Left ventricle myocardium (tissue), 1 donor: ENCODE measurements around a stretch of chr9.

DNA sequence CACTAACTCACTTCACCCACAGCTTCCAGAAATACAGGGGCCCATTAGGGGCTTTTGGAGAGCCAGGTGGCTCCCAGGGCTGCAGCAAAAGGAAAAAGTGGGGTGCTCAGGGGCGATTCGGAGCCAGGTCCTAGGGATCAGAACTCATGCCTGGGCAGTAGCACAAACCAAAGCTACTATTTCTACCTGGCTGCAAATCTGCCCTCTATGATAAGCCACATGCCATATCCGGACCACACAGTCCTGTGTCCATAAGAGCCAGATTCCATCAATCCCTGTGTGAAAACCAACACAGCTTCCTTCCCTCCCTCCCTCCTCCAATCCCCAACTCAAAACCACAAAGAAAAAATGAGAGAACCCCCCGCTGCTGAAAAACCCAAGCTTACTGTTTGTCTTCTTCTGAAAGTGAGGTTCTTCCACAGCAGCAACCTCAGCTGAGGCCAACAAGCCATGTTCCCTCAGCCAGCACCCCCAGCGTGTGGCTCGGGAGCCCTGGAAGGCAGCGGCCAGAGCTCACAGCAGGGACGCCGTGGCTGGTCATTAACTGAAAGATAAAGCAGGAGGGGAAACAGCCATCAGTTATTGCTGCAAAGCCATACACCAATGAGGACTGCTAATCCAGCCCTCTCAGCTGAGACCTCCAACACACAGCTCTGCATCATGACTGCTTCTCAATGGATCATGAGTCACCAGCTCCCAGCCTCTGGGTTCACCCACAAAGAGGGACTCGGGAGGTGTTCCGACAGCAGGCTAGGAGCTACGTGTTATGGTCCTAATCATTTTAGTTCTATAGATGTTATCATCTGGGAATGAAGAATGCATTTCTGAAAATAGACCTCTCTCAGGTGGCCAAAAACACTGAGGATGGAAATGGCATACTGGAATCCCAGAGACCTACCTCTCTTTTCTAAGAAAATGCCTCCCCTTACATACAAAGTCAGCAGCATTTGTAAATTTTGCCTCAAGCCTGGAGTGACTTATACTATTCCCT lies 24.4 kb downstream of the ABCA1 start:
- PRO-cap: no peak

GRCh38 chr9:104906368-104907235 lies 21.4 kb downstream of the ABCA1 start:
- PRO-cap: no peak

DNA sequence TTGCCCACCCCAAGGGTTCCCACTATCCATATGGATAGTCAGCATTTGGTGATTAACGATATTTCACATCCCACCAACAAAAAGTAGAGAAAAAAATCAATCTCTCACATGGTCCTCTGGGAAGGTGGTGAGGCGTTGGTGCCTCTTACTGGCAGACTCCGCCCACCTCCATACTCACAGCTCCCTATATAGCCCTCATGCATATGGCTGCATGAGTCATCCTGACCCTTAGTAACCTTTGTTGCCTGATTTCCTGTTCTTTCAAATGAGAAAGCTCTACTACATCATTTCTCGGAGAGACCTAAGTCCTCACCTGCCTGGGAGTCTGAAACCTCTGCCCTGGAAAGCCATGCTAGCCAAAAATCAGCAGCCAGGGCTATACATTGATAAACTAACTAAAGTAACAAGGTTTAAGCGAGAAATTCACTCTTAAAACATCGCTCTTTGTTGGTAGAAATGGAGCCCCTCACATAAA lies 33.3 kb upstream of the ABCA1 start:
- PRO-cap: no peak

DNA sequence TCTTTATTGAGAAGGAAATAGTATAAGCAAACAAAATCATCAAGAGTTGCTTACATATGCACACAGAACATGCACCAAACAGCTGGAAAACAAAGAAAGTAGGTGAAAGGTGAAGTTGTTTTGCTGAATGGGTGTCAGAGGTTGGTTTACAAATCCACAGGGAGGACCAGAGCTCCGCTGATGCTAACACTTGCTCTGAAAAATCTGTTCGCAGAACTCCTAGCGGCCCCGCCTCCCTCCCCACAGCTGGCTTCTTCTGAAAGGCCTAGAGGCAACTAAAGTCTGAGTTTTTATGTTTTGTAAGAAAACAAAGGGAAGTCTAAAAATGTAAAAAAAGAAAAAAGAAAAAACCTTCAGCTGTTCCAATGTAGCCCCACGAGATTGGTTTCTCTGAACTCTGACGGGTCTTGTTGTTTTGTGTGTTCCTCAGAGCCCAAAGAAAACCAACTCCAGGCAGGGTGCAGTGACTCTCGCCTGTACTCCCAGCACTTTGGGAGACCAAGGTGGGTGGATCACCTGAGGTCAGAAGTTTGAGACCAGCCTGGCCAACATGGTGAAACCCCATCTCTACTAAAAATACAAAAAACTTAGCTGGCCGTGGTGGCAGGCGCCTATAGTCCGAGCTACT lies 105.8 kb upstream of the SLC44A1 start:
- PRO-cap: no peak

- PRO-cap: no peak
Measured at GRCh38 chr9:105141527-105142010, 102.9 kb upstream of the SLC44A1 start.

GRCh38 chr9:105383092-105383485 lies 64.7 kb upstream of the FSD1L start:
- PRO-cap: no peak

- PRO-cap: no peak
Measured at GRCh38 chr9:105457461-105457956, 9.7 kb downstream of the FSD1L start.

- PRO-cap: no peak
Measured at GRCh38 chr9:106018905-106019384, 324.6 kb downstream of the TMEM38B start.

DNA sequence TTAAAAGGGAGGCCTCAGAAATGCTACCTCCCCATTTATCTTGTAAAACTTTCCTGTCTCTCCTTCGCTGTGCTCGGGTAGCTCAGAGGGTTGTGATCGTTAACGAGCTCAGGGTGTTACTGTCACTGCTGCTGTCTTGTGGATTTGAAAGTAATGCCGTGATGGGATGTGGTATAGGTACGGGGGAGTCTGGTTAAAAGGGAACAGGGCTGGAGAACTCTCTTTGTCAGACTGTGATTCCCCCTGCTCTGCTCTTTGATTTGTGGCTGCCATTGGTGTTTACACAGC lies 26.2 kb downstream of the ZNF462 start:
- PRO-cap: no peak

DNA sequence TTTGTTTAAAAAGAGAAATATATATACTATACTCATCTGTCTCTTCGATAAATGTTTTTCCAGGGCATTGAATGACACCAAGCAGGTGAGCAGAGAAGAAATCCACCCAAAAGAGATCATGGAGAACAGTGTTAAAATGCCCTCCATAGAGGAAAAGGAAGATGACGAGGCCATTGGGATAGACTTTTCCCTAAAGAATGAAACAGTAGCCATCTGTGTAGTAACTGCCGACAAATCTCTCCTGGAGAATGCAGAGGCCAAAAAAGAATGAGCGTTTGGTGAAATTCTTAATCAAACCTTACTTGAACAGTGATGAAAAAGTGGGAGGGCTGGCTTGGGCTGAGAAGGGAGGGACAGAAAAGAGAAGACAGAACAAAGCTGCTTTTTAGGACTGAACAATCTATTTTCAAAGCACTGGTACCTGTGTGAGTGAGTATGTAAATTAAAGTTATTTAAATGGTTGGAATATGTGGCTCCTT lies 147.8 kb downstream of the ZNF462 start:
- PRO-cap: no peak

- PRO-cap: no peak
Measured at GRCh38 chr9:107177730-107178567, 105.1 kb upstream of the RAD23B start.

DNA sequence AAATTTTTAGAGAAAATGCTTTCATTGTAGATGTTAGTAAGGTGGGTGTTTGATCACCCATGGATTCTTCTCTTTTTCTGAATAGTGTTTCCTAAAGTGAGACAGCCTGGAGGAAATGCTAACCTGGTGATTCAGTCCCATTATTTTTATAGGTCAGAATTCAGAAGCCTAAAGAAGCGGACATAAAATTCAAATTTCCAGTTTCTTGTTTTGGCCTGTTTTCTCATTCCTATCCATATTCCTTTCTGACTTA lies 17.6 kb downstream of the RAD23B start:
- PRO-cap: no peak

GRCh38 chr9:107324674-107325124 lies 41.6 kb downstream of the RAD23B start:
- PRO-cap: no peak

GRCh38 chr9:107480526-107480793 lies 9.1 kb downstream of the KLF4 start:
- PRO-cap: no peak

DNA sequence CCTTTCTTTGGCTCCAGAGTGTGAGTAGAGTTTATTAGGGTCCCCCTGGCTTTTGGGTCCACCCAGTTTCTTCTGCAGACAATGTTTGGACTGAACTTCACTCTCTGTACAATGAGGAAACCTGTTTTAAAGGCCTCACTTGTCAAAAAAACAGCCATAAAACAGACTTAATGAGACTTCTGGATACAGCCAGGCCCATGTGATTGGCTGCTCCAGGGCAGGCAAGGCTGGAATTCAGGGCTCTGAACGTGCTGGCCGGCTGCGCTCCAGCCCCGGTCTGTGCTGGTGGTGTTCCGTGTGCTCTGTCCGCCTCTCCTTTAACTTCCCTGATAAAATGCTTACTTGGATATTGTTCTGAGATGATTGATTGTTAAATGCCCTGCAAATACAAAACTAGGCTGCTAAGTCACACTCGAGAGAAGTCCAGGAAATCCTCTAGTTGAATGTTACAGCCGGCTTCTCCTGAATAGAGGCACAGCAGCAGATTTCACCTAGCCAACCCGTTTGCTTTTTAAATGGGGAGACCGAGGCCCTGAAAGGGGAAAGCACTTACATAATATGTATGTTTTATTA lies 131.3 kb upstream of the KLF4 start:
- PRO-cap: no peak

- PRO-cap: no peak
Measured at GRCh38 chr9:107816309-107816907, 326.8 kb upstream of the KLF4 start.

GRCh38 chr9:108394179-108394674 lies 461.6 kb downstream of the ACTL7B start:
- PRO-cap: no peak

GRCh38 chr9:108444486-108445017 lies 411.2 kb downstream of the ACTL7B start:
- PRO-cap: unidirectional peak, minus-strand start at chr9:108444746

DNA sequence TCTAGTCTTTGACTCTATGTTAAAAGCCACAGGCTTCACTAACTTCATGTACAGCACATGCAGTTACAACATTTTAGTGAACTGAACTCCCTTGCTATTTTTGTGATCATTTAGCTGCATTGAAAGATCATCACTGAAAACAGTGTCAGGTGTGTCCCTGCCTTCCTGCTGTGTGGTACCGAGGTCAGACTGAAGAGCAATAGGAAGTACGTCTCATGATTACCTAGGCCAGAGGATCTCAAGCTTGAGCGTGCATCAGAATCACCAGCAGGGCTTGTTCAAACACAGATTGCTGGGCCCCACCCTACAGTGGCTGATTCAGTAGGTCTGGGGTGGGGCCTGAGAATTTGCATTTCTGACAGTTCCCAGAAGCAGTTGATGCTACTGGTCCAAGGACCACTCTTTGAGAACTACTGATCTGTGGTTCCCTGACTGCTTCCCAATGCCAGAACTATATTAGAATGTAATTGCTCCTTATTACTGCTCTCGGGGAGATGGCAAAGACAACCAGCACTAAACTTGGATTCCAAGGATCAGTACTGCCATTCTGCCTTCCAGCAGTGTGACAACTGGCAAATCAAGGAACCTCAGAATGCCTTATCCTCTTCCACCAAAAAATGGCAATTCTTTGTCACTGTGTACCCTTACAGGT lies 159.6 kb downstream of the ACTL7B start:
- PRO-cap: no peak

- PRO-cap: bidirectional peak, plus-strand start at chr9:108710304, minus-strand start at chr9:108710043
Measured at GRCh38 chr9:108710182-108710452, 145.7 kb downstream of the ACTL7B start.